OCI-LY7 (cell line): ENCODE results near the genes PSME3IP1, ADGRG1 and ADGRG3.

DNA sequence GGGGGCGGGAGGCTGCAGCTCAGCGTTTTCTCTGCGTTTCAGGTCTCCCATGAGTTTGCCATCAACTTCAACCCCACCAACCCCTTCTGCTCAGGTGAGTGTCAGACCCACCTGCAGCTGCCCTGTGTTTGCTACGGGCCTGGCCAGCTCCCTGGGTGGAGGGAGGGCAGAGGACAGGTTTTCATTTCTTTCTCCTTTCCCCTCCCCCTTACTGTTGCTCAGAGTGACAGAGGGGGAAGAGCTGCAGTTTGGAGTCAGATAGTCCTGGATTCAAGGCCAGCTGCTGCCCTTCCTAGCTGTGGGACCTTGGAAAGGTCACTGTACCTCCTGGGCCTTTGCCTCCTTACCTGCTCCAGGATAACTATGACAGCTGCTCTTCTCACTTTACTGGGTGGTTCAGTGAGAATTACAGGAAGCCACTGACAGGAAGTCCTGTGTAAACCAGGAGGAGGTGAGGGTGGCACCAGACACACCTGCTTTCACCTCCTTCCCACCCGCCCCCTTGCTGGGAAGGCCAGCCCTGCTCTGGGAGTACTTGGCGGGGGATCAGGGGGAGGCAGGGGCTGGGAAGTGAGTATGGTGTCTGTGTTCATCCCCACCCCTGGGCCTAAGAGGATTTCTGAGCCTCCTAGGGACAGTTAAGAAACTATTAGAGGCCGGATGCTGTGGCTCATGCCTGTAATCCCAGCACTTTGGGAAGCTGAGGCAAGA is 42.5 kb downstream of the CPNE2 start:
- PRO-cap: bidirectional peak, plus-strand start at position 437 of the sequence, minus-strand start at position 365 of the sequence
- RAMPAGE, long total RNA: no peak

DNA sequence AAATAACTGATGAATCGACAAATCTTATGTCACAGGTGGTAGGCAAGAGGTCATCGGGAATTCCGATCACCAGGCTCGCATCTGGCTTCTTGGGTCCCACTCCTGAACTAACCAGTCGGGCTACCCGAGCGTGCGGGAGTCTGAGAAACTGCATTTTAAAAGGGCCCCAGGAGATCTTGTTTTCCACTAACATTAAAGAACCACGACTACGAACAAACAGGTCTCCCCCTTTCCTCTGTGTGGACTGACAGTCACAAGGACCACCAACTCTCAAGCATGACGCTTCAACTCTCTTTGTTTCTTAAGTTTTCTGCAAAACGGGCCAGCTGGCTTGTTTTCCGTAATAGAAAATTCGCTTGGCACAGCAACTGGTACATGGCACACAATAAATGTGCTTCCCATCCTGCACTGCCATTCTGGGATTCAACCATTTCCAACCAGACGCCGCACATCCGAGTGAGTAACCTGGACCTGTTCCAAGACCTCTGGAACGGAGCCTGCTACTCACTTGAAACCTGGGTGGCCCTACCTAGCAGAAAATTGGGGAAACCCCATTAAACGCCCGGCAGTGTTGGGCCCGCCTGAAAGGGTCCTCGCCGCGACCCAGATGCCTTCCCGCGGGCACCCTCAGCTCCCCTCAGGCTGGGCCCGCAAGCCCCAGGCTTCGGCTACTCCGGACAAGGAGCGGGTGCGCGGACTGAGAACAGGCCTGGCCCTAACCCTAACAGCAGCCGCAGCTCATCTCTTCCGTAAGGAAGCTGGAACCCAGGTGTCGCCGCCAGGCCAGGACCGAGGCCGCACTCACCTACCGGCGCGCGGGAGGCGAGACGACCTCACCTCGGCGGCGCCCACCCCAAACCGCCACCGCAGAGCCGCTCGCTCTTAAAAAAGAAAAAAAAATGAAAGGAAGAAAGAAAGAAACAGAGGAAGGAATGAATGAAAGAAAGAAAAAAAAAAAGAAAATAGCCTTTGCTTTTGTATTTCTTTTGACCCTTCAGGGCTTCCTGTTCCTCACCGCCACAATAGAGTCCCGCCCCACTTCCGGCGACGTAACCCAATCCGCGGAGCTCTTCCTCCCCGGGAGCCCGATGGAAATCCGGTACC is at the start of gene PSME3IP1:
Gene PSME3IP1 (minus strand): TSS at position 1,024 of the 1,104 bp plus-strand sequence.
- PRO-cap: bidirectional peak, plus-strand start at position 798 of the sequence, minus-strand start at position 743 of the sequence; unidirectional peak, minus-strand start at position 860 of the sequence; bidirectional peak, plus-strand start outside the sequence, minus-strand start at position 1,024 of the sequence
- RAMPAGE, long total RNA: start-site peak on the minus strand centred at position 1,015 of the sequence, 45 bp wide, 517 and 228 reads in 2 replicates

DNA sequence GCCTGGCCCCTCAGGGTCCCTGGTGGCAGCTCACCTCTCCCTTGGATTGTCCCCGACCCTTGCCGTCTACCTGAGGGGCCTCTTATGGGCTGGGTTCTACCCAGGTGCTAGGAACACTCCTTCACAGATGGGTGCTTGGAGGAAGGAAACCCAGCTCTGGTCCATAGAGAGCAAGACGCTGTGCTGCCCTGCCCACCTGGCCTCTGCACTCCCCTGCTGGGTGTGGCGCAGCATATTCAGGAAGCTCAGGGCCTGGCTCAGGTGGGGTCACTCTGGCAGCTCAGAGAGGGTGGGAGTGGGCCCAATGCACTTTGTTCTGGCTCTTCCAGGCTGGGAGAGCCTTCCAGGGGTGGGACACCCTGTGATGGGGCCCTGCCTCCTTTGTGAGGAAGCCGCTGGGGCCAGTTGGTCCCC is 12.2 kb downstream of the CX3CL1 start:
- PRO-cap: no peak
- RAMPAGE, long total RNA: no peak

DNA sequence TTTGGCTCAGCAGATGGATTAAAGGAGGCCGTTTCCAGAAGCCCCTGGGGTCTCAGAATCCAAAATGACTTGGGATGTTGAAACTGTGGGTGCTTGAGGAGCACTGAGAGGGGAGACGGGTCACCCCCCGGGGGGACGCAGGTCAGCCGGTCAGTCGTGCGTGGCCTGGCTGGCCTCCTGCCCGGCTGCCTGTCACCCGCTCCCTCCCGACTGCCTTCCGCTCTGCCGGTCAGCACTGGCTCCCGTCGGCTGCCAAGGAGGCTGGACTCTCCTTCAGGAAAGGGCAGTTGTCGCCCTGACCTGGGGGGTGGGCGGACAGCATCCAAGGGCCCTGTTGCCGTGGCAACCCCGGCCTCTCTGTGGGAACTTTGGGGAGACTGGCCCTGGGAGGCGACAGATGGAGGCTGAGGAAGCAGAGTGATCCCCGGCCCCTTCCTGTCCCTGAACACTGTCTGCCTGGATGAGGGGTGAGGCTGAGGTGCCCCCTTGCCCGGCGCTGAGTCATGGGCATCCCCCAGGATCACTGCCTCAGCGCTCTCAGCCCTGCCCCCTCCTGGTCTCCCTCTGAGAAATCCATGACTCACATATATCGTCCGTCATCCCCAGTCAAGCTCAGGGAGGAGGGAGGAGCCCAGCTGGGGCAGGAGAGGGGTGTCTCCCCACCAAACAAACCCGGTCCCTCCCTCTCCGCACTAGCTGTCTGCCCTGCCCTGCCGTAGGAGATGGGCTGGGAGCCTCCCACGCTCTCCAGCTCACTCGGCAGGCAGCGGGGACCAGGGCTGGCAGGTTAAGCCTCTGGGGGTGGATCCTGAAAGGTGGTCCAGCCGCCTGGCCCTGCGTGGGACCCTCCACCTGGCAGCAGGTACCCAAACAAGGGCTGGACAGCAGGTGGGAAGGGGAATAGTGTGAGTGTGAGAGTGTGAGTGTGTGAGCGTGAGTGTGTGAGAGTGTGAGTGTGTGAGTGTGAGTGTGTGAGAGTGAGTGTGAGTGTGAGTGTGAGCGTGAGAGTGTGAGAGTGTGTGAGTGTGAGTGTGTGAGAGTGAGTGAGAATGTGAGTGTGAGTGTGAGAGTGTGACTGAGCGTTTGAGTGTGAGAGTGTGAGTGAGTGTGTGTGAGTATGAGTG is at the start of gene ADGRG1:
Gene ADGRG1 (plus strand): TSS at position 690 of the 1,124 bp plus-strand sequence.
- PRO-cap: no peak
- RAMPAGE, long total RNA: no peak

- PRO-cap: no peak
- RAMPAGE, long total RNA: no peak
Observed at GRCh38 chr16:57634955-57635923, 6.8 kb downstream of the ADGRG1 start.

DNA sequence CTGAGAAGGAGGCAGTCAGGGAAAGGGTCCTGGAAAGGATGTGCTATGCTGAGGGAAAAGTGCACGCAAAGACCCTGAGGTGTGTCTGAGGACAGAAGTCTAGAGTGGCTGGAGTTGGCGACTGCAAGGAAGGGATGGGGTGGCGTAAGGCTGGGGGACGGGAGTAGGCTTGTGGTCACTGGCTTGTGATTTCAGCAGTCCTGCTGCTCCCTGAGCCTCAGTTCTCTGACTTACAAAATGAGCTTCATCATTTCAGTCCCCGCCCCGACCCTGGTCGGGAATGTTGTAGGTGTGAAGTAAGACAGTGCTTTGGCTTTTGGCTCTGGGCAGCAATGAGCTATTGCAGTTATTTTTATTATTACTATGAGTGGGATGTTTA is 8.5 kb downstream of the ADGRG1 start:
- PRO-cap: no peak
- RAMPAGE, long total RNA: no peak

- PRO-cap: no peak
- RAMPAGE, long total RNA: no peak
Observed at GRCh38 chr16:57667949-57669100, at the start of gene ADGRG3. Gene ADGRG3, plus strand, starts transcription at chr16:57668306.

DNA sequence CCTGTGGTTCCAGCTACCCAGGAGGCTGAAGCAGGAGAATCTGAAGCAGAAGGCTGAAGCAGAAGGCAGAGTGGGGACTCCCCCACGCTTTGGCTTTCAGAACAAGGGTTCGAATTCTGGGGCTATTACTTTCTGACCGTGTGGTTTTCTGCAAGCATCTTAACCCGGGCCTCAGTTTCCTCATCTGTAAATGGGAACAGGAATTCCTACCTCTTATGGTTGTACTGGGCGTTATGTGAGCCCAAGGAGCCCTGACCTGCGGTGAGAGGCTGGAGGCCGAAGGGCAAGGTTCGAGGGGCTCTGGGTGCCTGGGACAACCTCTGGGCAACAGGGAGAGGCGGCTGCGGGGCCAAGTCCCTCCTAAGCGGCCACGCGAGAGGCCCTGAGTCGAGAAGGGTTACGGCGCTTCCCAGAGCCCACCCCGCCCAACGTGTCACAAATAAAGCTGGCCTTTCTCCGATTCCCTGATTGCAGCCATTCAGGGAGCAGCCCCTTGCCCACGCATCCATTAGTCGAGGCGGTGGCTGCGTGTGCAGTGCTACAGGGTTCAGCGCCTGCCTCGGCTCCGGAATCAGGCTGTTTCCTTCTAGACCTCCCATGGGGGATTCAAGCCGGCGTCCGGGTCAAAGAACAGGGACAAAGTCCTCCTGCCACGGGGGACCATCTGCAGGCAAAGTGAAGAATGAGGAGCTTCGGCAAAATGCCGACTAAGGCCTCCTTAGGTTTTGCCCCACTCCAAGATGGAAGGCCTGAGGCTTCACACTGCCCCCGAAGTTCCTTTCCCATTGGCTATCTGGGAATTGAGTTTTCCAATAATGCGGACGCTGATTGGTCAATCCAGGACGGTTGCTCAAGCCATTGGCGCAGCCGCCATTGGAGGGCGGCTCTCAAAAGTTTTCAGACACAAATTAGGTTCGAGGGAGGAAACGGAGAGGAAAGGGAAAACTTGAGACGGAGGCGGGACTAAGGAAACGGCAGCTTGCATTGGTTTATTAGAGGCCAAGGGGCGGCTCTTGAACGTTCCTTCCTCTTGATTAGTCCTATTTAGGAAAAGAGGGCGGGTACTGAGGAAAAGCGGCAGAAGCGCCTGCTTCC is 655 bp upstream of the KATNB1 start:
- PRO-cap: unidirectional peak, minus-strand start at position 684 of the sequence; unidirectional peak, minus-strand start at position 702 of the sequence; unidirectional peak, minus-strand start at position 736 of the sequence
- RAMPAGE, long total RNA: no peak

DNA sequence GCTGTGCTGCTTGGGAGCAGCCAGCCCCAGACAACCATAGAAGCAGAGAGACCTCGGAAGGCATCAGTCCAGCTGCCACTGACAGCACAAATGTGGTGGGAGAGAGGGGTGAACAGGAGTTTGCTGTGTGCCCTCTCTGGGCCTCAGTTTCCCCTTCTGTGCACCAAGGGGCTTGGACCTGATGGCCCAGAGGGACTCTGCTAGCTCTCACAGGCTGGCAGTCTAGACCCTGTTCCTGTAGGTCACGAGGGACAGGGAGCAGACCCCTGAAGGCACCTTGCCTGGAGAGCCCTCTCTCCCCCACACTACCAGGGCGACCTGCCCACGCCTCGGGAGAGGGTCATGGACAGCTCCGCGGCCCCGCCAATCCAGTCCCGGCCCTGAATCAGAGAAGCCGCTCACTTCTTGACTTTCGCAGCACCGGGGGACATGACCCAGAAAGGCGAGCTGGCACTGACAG is 5.2 kb downstream of the KIFC3 start:
- PRO-cap: no peak
- RAMPAGE, long total RNA: no peak

DNA sequence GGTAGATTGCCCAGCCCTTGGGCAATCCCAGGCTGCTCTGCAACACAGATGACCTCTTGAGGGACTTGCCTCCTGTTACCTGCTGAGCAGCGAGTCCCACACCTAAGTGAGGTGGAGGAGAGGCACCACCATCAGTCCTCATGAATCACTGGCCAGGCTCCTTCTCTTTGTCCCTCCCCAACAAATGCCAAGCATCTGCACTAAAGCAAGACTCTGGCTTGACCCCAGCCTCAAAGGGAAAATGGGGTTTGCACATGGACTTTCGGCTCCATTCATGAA is 22.8 kb upstream of the KIFC3 start:
- PRO-cap: no peak
- RAMPAGE, long total RNA: no peak

GRCh38 chr16:57862716-57863308 is 60.5 kb upstream of the KIFC3 start:
- PRO-cap: no peak
- RAMPAGE, long total RNA: no peak

DNA sequence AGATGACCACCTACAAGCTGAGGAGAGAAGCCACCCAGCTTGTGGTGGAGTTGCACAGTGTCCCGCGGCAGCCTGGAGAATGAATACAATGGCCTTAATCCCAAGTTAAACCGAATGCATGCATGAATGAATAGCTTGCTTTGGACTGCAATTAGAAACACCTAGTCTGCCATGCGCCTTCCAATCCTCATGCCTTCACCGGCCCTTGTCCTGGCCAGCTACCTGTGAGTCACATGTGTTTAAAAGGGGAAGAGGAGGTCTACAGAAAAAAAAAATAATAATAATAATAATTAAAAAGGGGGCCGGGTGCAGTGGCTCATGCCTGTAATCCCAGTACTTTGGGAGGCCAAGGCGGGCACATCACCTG is 71.9 kb downstream of the CNGB1 start:
- PRO-cap: no peak
- RAMPAGE, long total RNA: no peak

DNA sequence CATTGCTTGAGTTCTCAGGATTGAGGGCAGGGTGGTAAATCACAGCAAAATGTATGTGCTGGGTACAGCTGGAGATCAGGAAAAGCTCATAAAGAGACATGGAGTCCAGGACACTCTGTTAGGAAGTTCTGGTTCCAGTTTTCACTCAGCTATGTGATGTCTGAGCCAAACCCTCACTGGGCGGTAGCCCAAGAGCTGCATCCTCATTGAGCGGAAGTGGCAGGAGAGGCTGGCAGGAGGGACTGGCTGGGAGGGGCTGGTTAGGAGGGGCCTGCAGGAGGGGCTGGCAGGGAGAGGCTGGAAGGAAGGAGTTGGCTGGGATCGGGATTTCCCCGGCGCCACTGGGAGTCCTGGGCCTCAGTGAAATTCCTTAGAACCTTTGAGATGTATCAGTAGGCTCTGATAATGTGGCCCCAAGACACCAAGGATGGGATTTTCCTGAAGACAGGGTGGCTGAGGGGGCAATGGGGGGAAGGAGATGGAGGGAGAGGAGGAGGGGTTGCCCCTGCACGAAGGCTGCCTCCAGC is 32.0 kb downstream of the CNGB1 start:
- PRO-cap: no peak
- RAMPAGE, long total RNA: no peak

DNA sequence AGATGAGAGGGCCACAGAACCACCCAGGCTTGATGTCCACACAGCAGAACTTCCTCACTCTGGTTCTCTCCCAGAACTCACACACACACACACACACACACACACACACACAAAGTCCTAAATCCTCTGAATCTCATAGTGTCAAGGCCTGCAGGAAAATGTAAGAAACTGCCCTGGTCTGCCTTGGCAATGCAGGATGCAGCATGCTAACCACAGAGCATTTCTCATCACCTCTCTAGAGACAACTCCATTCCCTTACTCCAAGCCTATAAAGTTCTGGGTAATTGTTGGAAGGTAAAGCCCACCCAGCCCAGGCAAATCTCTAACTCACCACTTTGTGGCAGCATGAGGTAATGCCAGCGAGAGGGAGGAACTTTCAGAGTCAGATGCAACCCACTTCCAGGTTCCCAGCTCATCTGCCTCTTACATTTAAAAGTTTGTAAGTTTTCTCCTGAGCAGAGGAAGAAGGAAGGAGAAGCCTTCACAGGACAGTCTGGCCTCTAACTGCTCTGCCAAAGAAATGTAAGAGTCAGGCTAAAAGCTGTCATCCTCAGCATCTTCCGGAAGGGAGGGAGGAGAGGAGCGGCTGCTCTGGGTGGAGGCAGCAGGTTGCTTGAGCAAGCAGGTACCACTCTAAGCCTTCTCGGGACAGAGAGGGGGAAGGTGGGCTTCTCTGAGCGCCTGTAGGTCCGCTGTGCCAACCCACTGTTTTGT is 1.2 kb downstream of the ZNF319 start:
- PRO-cap: unidirectional peak, plus-strand start at position 636 of the sequence
- RAMPAGE, long total RNA: no peak

DNA sequence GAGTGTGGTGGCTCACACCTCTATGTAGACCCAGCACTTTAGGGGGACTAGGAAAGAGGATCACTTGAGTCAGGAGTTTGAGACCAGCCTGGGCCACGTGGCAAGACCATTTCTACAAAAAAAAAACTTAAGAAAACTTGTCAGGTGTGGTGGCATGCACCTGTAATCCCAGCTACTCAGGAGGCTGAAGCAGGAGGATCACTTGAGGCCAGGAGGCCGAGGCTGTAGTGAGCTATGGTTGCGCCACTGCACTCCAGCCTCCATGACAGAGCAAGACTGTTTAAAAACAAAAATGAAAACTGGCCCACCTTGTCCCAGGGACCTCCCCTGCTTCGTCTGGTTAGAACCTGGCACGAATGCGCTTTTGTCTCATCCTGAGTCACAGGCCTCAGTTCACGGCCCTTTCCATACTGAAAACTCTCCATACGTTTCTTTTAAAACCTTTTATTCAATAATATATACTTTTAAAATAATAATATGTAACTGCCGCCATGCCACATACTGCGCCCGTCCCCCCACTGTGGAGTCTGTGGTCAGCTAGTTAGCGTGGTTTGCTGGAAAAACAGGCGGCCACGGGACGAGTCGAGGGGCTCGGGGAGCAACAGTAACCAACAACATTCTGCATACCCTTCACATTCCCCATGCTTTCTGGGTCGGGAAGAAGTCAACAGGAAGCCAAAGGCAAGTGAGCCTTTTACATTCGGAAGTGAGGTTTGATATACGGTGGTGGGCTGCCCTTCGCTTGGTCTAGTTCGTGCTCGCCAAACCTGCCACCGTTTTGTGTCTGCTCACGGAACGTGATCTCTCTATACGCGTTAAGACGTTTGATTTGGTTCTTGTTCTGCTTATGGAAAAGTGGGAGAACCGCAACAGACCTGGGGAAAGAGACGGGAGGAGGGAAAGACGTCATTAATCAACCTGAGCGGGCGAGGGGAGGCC is 28.6 kb upstream of the CFAP20 start:
- PRO-cap: no peak
- RAMPAGE, long total RNA: no peak

GRCh38 chr16:58176882-58177403 is 21.0 kb downstream of the CSNK2A2 start:
- PRO-cap: no peak
- RAMPAGE, long total RNA: no peak

DNA sequence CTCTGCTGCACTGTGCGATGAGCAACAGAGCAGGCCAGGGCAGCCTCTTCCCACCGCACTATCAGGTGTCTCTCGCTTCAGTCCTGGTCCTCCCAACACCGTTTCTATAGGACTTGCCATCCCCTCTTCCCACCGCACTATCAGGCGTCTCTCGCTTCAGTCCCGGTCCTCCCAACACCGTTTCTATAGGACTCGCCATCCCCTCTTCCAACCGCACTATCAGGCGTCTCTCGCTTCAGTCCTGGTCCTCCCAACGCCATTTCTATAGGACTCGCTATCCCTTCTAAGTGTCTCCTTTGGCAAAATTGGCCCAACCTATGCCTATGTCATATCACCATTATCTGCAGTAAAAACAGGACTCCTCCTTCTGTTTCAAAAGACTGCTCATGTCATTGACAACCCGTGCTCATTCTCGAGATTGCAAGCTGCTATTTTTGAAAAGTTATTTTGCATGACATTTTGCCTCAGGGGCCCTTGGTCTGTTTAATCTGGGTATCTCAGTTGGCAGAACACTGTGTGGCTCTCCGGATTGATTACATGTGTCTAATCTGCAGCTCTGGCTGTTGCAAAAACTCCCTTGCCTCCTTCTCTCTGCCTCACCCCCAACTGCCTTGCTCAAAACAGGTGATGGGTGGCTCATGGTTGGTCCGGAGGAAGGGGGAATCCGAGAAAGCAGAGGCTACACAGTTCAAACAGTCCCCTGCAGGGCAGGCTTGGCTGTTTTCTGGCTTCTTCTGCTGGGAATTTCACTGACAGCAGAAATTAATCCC is 25.2 kb downstream of the GINS3 start:
- PRO-cap: bidirectional peak, plus-strand start at position 507 of the sequence, minus-strand start at position 343 of the sequence; bidirectional peak, plus-strand start at position 618 of the sequence, minus-strand start at position 608 of the sequence
- RAMPAGE, long total RNA: no peak

- PRO-cap: no peak
- RAMPAGE, long total RNA: no peak
Observed at GRCh38 chr16:58418386-58418978, 26.2 kb downstream of the GINS3 start.

DNA sequence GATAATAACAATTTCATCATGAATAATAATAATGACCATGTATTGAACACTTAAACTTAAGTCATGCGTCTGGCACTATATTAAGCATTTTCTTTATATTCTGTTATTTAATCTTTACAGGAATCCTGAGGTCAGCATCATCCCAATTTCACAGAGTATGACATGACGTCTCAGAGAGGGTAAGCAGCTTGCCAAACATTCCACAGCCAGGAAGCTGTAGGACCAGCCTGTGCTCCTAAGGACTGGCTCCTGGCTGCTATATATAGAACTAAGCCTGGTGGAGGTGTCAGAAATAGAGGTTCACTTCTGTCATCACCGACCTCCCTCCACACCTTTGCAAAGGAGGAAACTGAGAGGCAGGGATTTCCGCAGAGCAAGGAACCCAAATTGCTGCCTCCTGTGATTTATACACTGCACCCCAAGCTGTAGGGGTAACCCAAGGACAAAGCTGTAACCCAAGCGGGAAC is 37.9 kb upstream of the NDRG4 start:
- PRO-cap: no peak
- RAMPAGE, long total RNA: no peak

GRCh38 chr16:58516786-58517521 is 1.6 kb downstream of the SETD6 start:
- PRO-cap: no peak
- RAMPAGE, long total RNA: no peak